ENCODE data around the genes AGTR1 and SERP1.

- RRBS: no CpG with 5 or more reads among the region's 6 CpGs
Observed at GRCh38 chr3:147681091-147681540, 272.0 kb downstream of the ZIC1 start.

- RRBS: 5% methylated on average over 27 of the region's 66 CpGs
Observed at GRCh38 chr3:148697329-148698334, at the start of gene AGTR1. AGTR1 (plus strand) TSS chr3:148697903.

- RRBS: no CpG with 5 or more reads among the region's 4 CpGs
Observed at GRCh38 chr3:148990186-148990924, 985 bp upstream of the GYG1 start.

DNA sequence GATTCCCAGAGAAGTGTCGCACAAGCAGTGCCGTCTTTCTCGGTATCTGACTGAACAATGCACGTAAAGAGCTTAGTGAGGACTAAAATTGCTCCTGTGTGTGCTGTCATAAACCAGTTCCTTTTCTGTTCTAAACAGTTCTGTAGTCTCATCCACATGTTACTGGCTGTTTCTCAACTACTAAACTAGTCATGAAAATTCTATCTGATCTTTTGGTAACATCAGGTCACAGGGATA is 25.5 kb downstream of the GYG1 start:
- RRBS: no CpG with 5 or more reads among the region's 4 CpGs

DNA sequence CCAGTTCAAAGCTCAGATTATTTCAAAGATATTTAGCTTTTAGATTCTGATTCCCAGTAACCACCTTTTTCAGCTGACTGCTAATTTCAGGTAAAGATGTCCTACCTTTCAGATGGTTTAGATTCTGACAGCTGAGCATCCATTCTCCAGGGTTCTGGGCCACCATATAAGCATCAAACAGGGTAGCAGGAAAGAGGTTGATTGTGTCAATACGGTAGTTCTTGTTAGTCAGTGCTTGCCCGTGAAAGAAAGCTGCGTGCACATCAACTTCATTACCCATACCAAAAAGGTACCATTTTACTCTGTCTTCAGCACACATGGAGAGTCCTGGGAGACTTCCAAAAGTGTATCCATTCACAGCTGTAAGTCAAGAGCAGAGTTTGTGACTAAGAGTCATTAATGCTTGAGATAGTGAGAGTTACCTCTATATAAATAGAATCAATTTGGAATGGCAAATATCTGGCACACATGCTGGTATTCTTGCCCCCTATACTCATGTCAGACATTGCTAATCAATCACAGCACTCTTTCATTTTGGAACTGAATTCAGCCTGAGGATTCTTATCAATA is 14.3 kb downstream of the CP start:
- RRBS: no CpG with 5 or more reads among the region's 3 CpGs

DNA sequence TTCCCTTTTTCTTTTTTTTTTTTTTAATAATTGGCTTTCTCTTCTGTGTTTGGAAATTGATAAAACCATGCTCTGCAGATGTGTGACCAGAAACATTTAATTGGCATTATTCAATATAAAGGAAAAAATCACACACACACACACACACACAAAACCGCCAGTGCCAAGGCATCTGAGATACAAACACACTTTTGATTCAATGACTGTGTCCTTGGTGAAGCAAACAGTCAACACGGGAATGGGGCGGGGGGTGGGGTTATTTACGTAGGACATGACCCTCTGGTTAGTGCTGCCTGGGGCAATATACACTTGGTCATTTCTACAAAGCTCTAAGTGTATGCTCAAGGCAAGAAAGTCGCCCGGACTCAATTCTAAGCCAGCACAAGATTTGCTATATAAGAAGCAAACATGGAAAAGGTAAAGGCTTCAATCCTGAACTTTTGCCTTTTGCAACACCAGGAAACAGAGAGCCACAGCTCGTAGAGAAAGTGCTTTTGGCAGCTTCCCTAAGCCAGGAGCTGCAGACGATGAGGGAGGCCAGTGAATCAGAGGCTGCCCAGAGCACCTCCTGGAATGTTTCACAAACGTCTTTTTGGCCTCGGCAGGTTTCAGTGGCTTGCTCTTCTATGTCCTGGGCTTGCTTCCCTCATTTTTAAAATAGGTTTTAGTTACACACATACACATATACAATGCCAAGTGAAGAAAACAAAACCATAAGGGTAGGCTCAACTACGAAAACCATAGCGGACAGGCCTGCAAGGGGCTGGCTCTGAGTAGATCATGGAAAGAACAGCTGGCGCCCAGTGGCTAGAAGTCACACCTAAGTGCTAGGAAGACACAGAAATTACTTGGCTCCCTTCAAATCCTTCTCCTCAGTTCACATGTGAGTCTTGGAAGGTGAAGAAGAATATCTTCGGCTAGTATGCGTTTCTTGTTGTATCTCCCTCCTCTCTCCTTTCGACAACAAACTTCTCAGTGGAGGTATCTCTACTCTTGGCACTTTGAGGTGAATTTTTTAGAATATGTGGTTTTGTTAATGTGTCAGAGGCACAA is 73.6 kb downstream of the TM4SF4 start:
- RRBS: no CpG with 5 or more reads among the region's 16 CpGs

DNA sequence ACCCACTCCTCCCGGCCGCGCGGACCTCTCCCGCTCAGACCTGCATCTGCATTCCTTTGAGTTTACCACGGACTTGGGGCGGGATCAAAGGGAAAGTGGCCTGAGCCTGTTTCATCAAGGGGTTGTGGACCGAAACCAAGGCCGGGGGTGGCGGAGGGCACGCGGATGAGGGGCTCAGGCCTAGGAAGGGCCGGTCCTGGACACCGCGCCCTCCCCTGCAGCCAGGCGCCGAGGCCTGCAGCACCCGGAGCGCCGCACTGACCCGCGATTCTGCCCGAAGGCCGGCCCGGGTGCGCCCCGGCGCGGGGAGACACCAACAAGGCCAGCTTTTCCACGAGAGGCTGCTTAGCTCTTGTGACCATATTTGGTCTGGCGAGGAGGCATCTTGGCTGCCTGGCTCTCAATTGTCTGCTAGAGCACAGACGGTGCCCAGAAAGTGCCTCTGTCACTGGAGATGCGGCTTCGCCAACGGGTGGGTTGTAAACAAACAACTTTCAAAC is 462 bp upstream of the WWTR1 start:
- RRBS: 2% methylated on average over 16 of the region's 35 CpGs

DNA sequence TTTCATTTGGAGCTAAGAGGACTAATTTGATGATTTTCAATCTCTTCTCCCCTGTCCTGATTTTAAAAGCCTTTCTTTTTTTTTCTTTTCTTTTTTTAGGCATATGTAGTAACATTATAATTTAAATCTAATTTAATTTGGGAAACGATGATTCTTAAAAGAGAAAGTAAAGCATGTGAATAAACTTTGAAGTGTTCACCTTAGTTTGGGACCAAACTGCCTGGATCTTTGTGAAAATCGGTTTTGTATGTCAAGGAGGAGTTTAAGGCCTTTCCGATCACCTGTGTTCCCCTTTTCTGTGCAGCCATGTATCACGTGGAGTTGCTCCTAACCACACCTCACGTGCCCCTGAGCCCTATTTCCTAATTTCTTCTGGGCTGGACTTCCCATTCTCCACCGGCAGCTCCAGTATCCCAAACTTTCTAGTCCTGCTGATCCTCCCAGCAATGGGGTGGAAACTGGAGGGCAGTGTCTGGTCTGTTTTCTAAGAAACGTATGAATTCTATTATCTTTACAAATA is 43.3 kb upstream of the WWTR1 start:
- RRBS: no CpG with 5 or more reads among the region's 7 CpGs

DNA sequence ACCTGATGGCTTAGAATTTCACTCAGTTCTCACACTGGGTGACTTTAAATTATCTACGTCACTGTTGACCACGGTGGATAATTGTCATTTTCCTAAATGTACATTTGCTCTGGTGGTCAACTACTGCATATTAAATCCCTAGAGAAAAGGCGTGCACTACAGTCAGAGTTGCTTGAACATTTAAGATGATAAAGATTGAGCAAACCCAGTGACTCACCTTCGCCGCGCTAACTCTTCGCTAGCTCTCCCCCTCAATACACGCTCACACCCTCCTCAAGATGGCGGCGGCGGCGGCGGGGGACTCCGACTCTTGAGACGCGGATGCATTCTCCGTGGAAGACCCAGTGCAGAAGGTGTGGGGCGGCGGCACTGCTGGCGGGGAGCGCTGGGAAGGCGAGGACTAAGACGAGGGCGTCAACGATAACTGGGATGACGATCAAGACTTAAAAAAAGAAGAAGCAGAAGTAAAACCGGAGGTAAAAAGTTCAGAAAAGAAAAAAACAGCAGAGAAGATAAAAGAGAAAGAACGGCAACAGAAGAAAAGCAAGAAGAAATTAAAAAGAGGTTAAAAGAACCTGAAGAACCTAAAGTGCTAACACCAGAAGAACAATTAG is 79.9 kb upstream of the PFN2 start:
- RRBS: no CpG with 5 or more reads among the region's 28 CpGs

DNA sequence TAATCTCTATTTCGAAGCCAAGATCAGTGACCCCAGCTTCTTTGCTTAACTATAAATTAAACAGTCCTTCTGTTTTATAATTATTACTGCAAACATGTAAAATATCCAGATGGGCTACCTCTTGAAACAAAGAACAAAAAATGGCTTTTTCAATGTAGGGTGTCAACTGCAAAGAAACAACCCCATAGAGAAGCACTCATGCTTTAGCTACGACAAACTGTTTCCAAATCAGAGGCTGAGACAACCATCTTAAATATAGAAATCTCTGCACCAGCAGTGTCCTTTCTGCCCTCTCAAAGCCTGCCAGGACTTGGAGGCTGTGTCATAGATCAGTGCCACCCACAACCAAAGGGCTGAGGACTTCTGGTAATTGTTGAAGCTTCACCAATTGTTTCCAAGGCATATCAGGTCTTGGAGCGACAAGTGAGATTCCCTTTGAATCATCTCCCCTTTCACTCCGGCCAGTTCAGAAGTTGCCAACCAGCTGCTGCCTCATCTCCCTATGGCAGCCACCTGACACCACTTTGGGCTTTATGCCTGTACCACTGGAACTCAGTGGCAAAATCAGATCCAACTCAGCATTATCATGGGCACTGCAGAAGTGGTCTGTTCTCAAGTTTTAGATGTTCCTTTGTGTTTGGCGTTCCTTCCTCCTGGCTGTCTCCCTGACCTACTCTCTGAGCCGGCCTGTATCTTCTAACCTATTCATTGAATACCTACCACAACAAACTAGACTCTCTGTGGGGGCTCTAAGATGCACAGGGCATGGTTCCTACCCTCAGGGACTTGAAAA is 90.6 kb upstream of the PFN2 start:
- RRBS: no CpG with 5 or more reads among the region's 6 CpGs

DNA sequence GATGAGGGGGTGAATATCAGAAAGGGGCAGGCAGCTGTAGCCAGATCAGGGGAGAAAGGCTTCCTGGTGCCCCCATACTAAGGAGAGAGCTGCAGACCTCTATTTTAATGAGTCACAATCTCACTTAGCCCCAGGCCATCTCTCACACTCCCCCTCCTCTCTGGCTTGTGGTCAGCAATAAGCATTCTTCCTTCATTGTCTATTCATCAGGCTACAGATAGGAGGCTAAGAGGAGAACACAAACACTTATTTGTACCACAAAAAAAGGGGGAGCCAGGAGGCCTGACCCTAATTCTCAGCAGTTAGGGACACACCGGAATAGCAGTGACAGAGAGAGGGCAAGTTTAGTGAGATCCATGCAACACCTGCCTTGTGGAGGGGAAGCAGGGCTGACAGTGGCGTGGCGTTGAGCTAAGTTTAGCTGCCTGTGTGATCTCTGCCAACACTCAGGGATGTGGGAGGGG is 192.0 kb upstream of the TSC22D2 start:
- RRBS: no CpG with 5 or more reads among the region's 3 CpGs

DNA sequence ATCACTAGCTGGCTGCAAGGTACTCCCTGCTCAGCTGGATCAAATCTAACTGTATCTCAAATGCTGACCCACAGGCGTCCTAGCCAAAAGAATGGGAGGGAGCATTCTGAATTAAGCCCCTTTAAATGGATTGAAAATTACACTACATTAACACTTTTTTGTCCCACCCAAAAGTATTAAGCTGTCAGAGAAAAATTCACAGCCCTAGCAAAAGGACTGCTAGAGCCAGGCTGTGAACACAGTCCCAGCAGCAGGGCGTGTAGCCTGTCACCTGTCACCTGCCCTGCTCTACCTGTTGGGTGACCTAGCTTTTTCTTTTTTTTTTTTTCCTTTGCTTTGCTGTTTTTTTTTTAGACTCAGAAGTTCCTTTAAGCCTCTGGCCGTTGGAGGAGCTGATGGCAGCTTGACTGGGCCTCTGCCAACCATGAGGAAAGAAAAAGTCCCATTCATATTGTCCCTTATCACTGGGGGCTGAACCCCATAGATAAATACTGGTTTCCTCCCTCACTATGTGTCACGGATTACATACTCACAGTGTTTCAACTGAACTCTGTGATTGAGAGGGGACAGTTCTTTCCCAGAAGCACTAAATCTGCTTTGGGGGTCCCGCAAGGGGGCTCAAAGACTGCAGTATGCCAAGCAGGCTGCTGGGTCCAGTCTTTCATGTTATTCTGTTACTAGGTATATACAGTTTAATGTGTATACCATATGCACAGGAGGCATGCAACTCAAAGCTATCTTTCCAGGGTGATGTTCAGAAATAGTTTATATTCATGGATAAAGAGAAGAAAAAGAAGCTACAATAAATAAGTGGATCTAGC is 93.4 kb upstream of the TSC22D2 start:
- RRBS: no CpG with 5 or more reads among the region's 5 CpGs

- RRBS: 2% methylated on average over 32 of the region's 85 CpGs
Observed at GRCh38 chr3:150545935-150546576, at the start of gene SERP1. SERP1 (minus strand) TSS chr3:150546496.

DNA sequence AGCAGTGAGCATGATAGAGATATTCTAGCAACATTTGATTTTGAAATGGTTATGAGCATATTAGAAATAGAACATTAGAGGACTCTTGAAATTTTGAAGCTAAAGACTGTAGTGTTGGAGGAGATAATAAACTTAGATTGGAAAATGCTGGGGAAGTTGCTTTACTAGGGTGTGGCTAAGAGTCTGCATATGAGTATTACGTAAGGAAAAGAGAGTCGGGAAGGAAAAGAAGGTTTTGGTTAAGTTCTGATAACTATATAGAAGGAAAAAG is 711 bp downstream of the EIF2A start:
- RRBS: no CpG with 5 or more reads among the region's 2 CpGs

DNA sequence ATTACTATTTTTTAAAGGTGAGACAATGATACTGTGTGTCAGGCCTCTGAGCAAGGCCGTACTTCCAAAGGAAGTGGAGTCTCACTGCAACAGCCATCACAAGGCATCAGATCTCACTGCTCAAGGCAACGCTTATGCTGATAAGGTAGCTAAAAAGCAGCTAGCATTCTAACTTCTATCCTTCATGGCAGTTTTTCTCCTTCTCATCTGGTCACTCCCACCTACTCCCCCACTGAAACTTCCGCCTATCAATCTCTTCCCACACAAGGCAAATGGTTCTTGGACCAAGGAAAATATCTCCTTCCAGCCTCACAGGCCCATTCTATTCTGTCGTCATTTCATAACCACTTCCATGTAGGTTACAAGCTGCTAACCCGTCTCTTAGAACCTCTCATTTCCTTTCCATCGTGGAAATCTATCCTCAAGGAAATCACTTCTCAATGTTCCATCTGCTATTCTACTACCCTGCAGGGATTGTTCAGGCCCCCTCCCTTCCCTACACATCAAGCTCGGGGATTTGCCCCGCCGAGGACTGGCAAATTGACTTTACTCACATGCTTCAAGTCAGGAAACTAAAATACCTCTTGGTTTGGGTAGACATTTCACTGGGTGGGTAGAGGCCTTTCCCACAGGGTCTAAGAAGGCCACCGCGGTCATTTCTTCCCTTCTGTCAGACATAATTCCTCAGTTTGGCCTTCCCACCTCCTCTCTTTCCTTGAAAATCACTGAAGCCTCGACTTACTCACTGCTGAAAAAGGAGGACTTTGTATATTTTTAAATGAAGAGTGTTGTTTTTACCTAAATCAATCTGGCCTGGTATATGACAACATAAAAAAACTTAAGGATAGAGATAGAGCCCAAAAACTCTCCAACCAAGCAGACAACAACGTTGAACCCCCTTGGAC is 2.1 kb upstream of the SELENOT start:
- RRBS: no CpG with 5 or more reads among the region's 13 CpGs

DNA sequence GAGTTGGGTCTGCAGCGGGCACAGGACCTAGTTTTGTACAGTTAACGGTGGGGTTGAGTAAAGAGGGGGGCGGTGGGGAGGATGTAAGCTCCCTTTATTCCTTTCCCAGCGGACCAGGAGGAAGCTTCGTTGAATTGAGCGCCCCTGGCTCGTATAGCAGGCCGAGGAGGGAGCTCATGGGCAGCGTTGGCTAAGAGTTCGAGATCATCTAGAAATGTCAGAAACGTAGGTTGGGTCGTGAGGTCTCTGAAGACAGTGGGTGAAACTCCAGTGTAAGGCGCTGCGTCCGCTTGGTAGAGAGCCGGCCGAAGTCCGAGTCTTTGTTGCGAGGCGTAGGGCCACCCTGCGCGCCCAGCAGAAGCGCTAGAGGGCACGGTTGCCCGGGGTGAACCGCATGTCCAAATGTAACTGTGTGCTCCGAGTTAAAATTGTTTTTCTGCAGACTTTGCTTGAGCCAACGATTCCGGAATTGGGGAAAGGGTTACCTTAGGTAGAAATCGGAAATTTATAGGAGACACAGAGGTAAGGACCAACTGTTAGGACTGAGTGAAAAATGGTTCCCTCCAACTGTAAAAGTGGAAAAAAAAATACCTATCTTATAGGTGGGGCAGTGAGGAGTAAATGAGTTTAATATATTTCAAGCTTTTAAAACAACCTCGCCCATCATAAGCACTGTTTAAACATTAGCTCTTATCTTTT is 889 bp upstream of the SIAH2 start:
- RRBS: under 1% methylated on average over 12 of the region's 31 CpGs

GRCh38 chr3:150792177-150792579 is 29.2 kb upstream of the SIAH2 start:
- RRBS: no CpG with 5 or more reads among the region's 5 CpGs

- RRBS: no CpG with 5 or more reads among the region's 1 CpG
Observed at GRCh38 chr3:151204532-151205144, 1.6 kb upstream of the GPR171 start.

All from T47D (cell line).